ENCODE measurements around a stretch of chr6.

- RRBS = no CpG with 5 or more reads among the region's 21 CpGs
These were observed 175.2 kb downstream of the HIVEP2 start for GRCh38 chr6:142769488-142770403.

DNA sequence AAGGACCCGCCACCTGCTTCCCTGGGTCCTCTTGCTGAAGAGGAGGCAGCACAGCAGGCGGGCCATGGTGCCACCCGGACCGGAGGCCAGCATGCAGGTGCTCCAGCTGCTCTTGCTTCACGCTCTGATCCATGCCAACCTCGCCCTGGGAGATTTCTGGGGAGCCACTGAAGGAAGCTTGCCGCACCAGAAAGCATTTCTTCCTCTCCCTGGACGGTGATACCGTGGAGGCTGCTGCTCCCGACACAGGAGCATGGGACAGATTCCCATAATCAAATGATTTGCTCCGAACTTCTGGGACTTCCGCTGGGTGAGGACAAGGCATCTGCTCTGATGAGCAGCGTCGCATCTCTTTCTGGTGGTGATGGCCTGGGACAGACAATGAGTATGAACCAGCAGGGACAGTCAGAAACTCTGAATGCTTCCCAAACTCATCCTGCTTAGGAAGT, 173.6 kb downstream of the HIVEP2 start:
- RRBS = no CpG with 5 or more reads among the region's 14 CpGs

DNA sequence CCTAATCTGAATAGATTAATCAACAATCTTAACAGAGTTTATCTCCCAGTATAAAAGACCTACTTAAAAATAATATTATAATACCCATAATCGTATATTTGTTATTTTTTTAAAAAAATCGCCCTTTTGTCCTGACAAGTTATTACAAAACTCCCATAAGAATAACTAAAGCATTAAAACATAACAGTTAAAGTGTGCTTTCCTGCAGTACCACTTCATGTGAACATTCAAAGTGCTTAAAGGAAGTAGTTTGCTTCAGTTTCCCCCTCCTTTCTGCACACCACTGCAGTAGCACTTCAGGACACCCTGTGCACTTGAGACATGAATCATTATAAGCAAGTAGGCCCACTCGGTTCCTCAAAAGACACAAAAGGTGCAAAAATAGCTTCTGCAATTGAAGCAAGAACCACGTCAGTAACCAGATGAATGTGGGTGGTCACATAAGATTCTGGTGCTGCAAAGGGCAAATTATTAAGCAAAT, 160.7 kb downstream of the HIVEP2 start:
- RRBS = no CpG with 5 or more reads among the region's 4 CpGs

- RRBS = 48% methylated on average over 3 of the region's 14 CpGs
These were observed 88.0 kb downstream of the HIVEP2 start for GRCh38 chr6:142856536-142857786.

- RRBS = no CpG with 5 or more reads among the region's 4 CpGs
These were observed 17.7 kb downstream of the HIVEP2 start for GRCh38 chr6:142927327-142927607.

DNA sequence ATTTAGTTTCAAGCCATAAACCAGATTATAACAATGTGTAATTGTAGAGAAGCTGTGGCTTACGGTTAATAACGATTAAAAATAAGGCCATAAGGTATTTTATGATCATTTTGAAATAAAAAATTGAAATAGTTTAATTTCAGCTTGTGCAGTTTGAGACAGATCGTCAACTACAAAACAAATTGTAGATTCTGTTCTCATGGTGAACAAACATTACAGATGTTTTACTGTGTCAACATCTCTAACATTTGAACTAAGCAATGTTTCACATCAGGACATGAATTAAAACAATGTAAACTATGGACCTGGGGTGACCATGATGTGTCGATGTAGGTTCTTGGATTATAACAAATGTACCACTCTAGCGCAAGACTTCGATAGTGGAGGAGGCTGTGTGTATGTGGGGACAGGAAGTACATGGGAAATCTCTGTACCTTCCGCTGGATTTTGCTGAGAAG, 17.2 kb downstream of the HIVEP2 start:
- RRBS = no CpG with 5 or more reads among the region's 7 CpGs

DNA sequence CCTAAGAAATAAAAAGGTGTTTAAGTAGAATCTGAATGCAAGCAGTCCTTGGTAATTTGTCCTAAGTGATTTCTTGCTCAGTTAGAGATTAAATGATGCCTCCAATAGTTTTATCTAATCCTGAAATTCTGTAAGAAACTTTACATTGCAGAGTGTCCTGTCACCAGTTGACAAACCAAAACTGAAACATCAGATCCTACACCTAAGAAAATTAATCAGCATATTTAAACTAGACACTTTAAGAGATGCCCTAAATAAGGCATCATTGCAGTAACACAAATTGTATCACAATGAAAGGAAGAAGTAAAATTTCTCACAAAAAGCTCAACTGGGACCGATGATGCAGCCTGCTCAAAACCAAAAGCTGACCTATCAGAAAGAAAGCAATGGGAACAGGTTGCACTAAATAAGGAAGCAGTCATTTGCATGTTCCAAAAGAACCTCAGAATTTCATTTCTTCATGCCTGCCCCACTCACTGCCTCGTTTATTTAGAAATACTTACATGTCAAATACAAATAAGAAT, 12.2 kb downstream of the HIVEP2 start:
- RRBS = no CpG with 5 or more reads among the region's 2 CpGs

- RRBS = no CpG with 5 or more reads among the region's 8 CpGs
These were observed 163.2 kb downstream of the AIG1 start for GRCh38 chr6:143223754-143224344.

DNA sequence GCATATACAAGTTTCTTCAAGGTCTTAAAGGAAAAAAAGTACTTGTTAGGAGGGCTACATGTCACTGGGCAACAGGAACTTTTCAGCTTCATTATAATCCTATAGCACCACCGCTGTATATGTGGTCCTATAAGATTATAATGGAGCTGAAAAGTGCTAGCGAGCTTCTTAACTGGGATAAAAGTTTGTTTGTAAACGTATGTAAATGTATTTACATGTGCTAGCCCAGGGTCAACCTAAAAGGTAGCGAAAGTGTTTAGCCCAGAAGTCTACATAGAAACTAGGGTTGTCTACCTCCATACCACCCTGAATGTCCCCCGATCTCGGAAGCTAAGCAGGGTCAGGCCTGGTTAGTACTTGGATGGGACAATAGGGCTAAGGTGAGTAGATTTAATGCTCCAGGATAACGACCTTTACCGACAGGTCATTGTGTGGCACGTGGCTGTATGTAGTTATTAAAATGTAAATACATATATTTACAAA, 933 bp downstream of the ADAT2 start:
- RRBS = no CpG with 5 or more reads among the region's 9 CpGs

GRCh38 chr6:143536539-143537251, 25.2 kb upstream of the FUCA2 start:
- RRBS = 1% methylated on average over 51 of the region's 89 CpGs

DNA sequence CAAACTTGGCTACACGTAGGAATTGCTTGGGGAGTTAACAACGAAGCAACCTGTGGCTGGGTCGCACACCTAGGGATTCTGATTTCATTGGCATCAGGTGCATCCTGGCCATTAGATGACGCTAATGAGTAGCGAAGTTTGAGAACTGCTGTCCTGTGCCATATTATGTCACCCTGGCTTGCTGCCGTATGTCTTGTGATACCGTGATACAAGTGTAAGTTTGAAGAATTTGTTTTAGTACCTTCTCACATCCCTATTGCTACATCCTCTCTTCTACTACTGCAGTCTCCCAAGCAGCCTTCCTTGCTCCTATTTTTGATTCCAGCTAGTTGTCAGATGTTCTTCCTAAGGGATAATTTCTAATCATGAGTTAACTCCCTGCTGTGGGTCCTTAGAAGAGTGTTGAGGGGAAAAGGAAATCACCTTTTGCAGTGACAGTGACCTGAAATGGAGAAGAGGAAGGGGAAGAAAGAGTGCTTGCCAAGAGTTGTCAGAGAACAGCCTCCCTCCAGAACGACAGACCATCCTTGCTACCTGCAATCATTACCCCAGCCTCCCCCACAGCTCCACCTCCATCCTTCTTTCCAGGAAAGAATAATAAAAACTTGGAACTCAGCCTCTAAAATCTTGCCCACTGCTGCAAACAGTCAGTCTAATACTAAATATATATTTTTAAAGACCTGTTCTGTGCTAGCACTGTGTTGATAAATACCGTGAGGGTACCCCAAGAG, 28.5 kb upstream of the FUCA2 start:
- RRBS = no CpG with 5 or more reads among the region's 9 CpGs

DNA sequence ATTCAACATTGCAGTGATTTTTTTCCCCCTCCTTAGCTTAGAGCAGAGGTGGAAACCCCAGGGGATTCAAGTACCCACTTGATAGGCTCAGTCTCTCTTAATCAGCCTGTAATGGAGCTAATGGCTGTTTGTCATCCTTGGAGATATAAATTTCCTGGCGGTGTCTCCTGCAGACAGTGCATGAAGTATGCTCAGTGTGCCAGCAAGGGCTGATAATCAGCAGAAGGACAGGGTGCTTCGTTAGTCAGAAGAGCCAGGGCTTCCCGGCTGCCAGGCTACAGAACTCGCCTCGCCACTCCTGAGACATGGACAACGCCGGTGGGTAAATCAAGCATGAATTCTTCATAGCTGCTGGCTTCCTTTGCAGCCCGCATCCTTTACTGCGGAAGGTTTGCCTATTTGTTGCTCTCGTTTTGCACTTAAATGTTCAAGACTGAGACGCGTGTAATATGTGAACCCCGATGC, 69.7 kb upstream of the PHACTR2 start:
- RRBS = 55% methylated on average over 5 of the region's 13 CpGs

DNA sequence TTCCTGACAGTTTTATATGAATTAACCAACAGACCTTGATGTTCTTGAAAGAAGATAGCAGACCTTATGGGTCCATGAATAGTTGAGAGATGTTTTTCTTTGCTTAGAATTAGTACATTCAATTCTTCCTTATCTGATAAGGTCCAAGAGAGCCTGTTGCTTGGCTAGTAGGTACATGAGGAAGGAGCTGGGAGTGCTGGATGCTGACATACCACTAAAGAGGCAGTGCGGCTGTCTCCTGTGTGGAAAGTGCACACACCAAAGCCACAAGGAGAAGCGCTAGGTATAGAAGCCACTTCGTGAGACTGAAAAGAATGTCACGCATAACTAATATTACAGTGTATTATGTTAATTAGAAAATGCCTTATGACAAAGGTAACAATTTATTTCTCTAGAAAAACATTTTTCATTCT, 77.7 kb downstream of the PHACTR2 start:
- RRBS = no CpG with 5 or more reads among the region's 4 CpGs

DNA sequence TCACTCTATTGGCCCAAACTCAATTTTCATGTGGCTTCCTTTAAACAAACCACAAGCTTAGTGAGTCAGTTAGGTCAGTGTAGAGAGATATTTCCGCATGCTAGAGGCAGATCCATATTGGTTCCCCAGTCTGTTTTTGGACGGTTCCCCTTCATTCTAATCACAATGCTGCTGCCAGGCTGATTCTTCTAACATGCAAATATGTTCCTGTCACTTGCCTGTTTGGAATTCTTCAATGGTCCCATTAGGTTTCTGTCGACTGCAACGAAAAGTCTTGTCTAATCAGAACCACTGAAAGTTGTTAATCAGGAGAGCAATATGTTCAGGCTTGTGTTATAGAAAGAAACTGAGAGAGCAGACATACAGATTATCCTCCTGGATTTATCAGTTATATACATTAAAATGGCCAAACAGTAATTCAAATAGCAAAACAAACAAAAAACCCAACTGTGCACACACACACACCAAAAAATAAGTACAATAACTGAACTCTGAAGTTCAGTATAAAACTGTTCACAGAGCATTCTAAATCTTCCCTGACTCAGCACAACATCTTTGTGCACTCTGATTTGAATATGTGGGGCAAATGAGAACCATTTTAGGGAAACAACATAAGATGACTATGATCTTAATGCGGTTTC, 42.0 kb downstream of the PLAGL1 start:
- RRBS = no CpG with 5 or more reads among the region's 5 CpGs

GRCh38 chr6:144094112-144094690, 1.2 kb downstream of the SF3B5 start:
- RRBS = no CpG with 5 or more reads among the region's 6 CpGs

DNA sequence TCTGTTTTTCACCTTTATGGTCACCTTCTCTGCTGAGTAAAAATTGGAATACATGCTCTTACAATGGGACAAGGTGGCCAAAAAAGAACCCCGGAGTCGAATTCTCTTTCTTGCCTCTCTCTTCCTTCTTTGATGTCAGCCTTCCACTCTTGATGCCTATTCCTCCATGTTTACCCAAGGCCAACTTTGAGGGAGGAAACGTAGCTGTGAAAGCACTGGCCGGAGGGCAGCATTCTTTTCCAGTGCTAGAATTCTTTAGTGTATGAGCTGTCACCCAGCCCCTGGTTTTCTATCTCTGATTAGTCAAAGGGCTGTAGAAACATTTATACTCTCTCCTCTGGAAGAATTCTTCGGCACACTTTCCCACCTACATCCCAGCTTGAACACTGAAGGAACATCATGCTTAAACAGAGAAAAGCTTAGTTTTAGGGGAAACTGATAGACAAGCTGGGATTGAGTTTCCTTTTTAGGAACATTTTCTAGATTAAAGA, 20.9 kb upstream of the UTRN start:
- RRBS = no CpG with 5 or more reads among the region's 5 CpGs

DNA sequence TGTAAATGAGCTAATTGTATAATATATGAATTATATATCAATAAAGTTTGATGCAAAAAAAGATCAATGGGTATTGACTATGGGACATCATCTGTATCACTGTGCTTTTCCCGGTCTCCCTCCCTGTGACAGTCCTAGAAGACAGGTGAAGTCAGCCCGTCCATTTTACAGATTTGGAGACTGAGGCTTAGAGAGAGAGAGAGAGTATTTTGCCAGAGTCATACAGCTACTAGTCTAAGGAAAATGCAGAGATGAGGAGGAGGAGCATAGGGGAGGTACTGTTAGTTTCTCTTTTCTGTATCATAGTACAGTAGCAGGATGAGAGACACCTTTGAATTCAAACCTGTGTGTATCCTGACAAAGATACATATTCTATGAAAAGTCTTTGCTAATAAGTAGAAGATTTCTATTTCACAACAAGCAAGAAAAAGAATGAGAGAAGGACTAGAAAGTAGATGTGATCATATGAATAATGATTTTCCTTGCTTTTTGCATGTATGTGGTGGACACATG, 57.7 kb downstream of the UTRN start:
- RRBS = no CpG with 5 or more reads among the region's 2 CpGs

DNA sequence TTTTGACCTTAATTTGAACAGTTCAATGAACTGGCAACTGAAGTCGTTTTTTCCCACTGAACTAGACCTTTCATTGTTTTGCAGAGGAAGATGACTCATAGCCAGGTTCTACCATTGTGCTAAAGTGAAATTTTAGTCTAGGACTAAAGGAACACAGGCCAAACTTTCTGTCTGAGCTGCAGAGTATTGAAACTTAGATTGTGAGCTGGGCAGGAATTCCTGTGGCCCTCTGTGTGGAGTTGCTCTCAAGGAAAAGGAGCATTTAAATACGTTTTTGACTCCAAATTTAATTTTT, 64.7 kb downstream of the UTRN start:
- RRBS = no CpG with 5 or more reads among the region's 2 CpGs

DNA sequence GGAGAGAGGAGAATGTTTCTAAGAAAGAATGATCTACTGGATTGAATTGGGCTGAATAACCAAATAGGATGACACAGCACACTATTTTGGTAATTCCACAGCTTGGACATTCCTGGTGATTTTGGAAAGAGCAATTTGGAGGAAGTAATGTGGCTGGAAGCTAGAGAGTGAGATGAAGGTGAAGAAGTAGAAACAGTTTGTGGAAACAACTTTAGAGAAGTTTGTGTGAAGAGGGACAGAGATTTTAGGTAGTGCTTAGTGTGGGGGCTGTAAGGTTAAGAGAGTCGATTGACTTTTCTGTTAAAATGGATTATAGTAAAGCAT, 280.5 kb downstream of the UTRN start:
- RRBS = no CpG with 5 or more reads among the region's 1 CpG